HEK293 (cell line): Measurements from ENCODE around the genes SLC2A3, CLEC4D, MFAP5, RIMKLB and PZP.

DNA sequence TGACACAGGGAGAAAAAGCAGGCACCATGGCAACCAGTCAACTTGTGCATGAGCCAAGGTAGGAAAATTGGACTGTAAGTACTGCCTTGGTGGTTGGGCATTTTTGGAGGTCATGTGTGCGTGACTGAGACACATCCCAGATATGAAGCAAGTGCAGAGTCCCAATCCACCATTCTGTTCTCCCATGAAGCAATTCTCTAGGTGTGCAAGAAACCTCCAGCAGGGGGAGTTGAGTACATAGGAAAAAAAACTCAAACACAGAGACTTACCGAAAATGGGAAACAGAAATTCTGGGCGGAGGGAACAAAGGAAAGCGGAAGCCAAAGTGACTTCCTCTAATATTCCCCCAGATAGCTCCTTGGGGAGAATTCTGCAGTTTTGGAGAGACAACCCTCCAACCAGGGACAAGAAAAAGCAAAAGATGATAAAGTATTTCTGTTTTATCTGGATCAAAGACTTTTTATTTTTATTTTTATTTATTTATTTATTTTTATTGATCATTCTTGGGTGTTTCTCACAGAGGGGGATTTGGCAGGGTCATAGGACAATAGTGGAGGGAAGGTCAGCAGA, 76.9 kb downstream of the APOBEC1 start:
- PRO-cap: no peak
- RRBS, 2 experiments: no CpG with 5 or more reads among the region's 4 CpGs

DNA sequence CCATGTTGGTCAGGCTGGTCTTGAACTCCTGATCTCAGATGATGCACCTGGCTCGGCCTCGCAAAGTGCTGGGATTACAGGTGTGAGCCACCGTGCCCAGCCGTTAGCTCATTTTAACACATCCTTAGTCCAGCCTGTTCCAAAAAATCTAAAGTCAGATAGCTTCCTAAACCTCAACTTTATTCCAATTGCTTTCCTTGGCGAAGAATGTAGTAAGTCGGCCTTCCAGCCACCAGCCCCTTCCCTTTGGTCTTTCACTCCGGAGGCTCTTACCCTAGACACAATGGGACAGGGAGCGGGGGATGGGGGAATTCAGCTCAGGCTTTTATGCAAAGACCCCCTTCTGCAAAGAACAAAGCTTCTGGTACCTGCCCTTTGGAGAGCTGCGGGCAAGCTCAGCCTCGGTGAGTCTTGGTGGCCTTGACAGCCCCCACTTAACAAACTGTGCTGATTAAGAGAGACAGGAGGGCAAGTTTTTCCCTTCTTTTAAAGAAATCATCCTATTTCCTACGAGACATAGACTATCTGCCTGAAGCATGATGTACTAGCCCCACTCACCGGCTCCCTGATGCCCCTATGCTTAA, 1.7 kb upstream of the NANOG start:
- PRO-cap: no peak
- RRBS, 2 experiments: no CpG with 5 or more reads among the region's 12 CpGs

DNA sequence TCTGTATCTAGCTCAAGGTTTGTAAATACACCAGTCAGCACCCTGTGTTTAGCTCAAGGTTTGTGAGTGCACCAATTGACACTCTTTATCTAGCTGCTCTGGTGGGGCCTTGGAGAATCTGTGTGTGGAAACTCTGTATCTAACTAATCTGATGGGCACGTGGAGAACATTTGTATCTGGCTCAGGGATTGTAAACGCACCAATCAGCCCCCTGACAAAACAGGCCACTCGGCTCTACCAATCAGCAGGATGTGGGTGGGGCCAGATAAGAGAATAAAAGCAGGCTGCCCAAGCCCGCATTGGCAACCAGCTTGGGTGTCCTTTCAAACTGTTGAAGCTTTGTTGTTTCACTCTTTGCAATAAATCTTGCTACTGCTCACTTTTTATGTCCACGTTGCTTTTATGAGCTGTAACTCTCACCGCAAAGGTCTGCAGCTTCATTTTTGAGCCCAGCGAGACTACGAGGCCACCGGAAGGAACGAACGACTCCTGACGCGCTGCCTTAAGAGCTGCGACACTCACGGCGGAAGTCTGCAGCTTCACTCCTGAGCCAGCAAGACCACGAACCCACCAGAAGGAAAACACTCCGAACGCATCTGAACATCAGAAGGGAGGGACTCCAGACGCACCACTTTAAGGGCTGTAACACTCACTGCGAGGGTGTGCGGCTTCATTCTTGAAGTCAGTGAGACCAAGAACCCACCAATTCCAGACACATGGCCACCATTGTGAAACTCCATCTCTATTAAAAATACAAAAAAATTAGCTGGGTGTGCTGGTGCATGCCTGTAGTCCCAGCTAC, 9.8 kb downstream of the SLC2A14 start:
- PRO-cap: no peak
- RRBS, 2 experiments: no CpG with 5 or more reads among the region's 22 CpGs

DNA sequence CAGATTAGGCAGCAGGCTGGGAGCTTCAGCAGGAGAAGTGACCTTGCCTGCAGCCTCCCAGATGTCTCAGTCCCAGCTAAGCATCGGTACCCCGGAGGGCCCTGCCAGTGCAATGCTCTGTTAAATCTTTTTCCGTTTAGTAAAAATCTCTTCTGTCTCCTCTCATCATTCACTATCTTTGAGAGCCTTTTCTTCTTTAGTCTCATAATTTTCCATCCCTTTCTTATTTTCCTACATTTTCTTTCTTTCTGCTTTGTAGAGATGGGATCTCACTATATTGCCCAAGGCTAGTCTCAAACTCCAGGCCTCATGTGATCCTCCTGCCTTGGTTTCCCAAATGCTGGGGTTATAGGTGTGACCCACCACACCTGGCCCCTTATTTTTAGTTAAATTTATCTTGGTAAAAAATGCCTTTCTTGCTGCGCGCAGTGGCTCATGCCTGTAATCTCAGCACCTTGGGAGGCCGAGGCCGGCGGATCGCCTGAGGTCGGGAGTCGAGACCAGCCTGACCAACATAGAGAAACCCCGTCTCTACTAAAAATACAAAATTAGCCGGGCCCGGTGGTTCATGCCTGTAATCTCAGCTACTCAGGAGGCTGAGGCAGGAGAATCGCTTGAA, 1.1 kb downstream of the SLC2A3 start:
- PRO-cap: no peak
- RRBS, 2 experiments: no CpG with 5 or more reads among the region's 15 CpGs

GRCh38 chr12:7935822-7936558, at the start of gene SLC2A3:
SLC2A3 (minus strand) TSS chr12:7936187.
- PRO-cap: unidirectional peak, minus-strand start at chr12:7936169
- RRBS, 2 experiments: no CpG with 5 or more reads among the region's 12 CpGs

DNA sequence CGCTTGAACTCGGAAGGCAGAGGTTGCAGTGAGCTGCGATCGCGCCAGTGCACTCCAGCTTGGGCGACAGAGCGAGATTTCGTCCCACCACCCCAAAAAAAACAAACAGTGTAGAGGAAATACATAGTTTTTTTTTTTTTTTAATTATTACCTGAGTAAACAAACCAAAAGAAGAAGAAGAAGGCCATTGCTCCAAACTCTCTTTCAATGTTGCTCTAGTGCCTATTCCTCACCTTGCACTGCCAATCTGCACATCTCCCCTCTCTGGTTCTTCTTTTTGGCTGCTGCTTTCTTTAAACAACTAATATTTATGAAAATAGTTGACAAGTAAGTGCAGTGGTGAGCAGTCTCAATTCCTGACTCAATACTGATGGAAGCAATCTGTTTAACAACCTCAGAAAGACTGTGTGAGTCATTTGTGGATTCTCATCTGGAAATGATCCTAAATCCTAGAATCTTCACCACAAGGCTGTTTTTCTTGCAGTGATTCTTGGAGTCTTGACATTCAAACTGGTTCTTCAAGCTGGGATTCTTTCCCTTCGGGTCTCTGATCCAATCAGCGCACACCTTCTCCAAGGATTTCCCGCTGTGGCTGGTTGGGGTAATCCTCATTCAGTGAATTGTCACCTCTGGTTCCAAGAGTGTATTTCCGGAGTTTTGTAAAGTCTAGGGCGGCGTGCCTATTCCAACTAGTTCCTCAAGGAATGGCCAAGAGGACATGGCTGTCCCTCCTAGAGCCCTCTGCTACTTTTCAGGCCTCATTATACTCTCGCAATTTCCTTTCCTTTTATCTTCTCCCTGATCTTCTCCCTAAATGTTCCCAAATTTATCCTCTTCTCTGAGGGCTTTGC, 37.9 kb upstream of the FOXJ2 start:
- PRO-cap: no peak
- RRBS, 2 experiments: no CpG with 5 or more reads among the region's 15 CpGs

DNA sequence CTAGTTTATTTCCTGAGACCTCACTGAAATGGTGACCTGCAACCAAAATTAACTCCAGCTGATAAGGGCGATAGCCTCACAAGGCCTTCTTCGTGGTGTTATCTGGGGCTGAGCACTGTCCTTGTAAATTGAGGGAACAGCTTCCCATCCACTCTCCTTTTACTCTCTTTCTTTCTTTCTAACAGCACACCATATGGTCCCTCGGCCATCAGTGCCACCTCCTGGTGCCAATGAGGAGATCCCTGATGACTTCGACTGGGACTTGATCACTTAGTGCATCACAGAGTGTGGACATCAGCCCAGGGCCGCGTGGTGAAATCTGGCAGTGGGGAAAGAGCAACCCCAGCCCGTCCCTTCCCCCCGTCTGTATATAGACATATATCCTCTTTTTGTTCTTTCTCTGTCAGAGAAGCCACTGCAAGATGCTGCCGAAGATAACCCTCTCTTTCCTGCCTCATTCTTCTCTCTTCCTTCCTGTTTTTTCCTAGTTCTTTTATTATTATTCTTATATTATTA, 13.5 kb downstream of the C3AR1 start:
- PRO-cap: no peak
- RRBS, 2 experiments: no CpG with 5 or more reads among the region's 9 CpGs

DNA sequence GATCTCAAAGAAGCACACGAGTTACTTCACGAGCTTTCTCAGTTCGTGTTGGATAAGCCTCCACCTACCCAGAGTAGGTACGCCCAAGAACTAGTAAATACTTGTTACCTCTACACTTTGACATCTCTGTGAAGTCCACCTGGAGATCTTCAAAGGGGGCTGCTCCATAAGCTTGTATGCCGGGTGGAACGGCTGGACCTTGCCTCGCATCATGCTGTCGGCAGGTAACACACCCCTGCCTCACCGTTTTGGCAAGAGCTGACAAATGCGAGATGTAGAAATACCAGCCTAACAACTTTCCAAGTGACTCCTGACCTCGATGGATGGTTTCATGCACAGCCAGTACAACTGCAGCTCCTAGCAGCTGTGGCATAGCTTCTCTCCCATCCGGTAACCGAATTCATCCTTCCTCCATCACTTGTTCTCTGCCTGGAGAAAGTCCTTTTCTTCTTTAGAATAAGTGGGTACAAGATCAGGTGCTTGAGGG, 58.2 kb upstream of the FAM90A1 start:
- PRO-cap: no peak
- RRBS, 2 experiments: no CpG with 5 or more reads among the region's 13 CpGs

DNA sequence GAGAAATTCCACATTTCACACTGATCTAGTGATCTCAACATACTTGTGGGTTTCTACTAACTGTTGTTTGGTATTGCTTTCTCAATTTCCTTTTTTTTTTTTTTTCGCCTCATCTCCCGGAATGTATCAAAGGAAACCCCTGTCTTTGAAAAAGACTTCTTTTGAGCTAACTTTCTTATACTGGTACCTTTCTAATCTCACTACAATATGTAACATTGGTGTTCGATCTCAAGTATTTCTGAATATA, at the start of gene CLEC4D:
Gene CLEC4D, plus strand, starts transcription at position 107 of the 247 bp plus-strand sequence.
- PRO-cap: no peak
- RRBS, 2 experiments: no CpG with 5 or more reads among the region's 3 CpGs

DNA sequence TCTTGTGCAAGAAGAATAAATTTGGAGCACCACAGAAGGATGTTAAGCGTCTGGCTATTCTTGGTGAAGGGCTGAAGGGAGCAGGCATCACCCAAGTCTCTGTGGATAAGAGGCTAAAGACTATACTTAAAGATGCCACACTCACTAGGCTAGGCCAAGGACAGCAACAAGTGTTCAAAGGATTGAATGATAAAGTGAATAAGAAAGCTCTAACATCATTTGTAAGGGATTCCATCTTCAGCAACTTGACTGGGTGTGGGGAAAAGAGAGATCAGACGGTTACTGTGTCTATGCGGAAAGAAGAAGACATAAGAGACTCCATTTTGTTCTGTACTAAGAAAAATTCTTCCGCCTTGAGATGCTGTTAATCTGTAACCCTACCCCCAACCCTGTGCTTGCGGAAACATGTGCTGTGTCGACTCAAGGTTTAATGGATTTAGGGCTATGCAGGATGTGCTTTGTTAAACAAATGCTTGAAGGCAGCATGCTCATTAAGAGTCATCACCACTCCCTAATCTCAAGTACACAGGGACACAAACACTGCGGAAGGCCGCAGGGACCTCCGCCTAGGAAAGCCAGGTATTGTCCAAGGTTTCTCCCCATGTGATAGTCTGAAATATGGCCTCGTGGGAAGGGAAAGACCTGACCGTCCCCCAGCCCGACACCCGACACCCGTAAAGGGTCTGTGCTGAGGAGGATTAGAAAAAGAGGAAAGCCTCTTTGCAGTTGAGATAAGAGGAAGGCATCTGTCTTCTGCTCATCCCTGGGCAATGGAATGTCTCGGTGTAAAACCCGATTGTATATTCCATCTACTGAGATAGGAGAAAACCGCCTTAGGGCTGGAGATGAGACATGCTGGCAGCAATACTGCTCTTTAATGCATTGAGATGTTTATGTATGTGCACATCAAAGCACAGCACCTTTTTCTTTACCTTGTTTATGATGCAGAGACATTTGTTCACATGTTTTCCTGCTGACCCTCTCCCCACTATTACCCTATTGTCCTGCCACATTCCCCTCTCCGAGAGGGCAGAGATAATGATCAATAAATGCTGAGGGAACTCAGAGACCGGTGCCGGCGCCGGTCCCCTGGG, 23.1 kb upstream of the AICDA start:
- PRO-cap: no peak
- RRBS, 2 experiments: no CpG with 5 or more reads among the region's 22 CpGs

DNA sequence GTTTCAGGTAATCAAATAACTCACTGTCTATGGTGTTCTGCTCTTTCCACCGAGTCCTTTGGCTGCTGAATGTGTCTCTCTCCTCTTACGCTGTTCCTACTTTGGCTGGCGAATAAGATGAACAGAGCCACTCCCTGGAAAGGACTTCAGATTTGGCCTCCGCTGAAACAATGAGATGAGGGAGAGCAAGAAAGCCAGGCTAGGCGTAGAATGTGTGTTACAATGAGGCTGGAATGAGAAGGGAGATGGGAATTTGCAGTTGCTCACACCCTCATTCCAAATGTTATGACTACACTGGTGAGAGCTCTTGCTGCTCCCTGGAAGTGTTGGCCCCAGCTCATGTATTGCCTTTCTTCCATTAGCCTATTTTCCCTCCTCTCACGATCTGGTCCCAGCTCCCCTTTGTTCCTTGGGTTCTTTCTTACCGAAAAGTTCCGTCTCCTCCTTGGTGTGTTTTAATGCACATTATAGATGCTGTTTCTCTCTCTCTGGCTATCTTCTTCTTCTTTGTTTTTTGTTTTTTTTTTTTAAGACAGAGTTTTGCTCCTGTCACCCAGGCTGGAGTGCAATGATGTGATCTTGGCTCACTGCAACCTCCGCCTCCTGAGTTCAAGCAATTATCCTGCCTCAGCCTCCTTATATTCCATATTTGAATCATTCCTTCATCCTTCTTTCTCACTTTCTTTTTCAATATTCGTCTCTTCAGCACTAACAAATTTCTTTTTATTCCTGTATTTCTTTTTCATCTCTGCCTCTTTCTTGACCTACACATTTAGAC, at the start of gene MFAP5:
Gene MFAP5, minus strand, starts transcription at position 224 of the 778 bp plus-strand sequence.
- PRO-cap: no peak
- RRBS, 2 experiments: no CpG with 5 or more reads among the region's 10 CpGs

DNA sequence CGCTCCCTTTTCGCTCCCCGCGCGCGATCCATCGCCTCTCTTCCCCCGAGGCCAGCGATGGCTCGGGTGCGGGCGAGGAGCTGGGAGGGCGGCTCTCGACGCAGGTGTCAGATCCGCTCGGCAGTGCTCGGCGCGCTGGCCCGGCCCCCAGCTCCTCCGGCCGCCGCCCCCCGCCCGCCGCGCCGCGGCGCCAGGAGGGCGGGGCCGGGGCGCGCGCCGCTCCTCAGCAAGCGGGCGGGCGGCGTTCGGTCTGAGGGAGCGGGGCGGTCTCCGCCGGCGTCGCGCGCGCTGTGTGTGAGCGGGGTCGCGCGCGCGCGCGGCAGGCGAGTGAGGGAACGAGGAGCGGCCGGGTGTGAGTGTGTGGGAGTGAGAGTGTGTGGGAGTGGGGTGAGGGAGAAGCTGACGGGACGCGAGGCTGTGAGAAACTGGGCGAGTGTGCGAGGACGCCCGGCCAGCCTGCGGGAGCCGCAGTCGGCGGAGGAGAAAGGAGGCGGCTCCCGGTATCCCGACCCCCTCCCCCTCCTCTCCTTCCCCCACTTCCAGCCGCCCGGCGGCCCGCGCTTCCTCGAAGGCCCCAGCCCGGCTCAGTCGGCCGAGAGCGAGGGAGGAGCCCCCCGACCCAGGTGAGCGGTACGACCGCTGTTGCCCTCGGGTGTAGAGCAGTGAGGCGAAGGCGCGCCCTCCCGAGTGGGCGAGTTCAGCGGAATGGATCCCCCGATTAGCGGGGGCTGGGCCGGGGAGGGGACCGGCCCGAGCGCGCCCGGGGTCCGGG, at the start of gene RIMKLB:
Gene RIMKLB, plus strand, starts transcription at position 317 of the 772 bp plus-strand sequence.
- PRO-cap: bidirectional peak, plus-strand start at position 295 of the sequence, minus-strand start at position 70 of the sequence
- RRBS, 2 experiments: 1% methylated on average over 49 of the region's 107 CpGs

GRCh38 chr12:8925207-8925961, 11.1 kb downstream of the PHC1 start:
- PRO-cap: no peak
- RRBS, 2 experiments: no CpG with 5 or more reads among the region's 8 CpGs

DNA sequence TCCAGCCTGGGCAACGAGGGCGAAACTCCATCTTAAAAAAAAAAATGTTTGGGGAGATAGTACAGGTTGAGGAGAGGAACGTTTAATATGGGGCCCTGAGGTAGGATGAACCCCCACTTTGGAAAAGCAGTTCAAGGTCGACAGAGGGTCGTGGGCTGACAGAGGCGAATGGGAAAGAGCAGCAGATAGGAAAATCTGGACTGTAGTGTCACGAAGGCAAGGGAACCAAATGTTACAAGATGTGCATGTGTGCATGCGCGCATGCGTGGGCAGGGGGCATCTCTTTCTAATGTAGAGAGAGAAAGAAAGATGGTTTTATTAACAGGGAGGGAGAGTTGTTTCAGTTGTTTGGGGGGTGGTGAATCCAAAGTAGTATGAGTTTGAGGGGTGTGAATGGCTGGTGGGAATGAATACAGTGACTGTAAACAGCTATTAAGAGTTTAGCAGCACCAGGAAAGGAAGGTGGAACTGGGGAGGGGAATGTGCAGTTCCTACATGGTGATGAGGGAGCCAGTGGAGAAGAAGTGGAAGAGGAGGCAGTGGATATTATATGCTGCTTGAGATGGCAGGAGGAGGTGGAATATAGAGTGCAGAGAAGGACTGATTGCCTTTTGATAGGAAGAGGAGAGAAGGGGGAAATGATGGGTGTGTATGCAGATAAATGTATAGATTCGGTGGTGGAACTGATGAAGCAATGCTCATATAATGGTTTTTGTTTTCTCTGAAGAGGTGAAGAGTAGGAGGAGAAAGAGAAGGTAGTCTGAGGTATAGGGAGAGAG, 12.8 kb downstream of the PHC1 start:
- PRO-cap: no peak
- RRBS, 2 experiments: no CpG with 5 or more reads among the region's 11 CpGs

DNA sequence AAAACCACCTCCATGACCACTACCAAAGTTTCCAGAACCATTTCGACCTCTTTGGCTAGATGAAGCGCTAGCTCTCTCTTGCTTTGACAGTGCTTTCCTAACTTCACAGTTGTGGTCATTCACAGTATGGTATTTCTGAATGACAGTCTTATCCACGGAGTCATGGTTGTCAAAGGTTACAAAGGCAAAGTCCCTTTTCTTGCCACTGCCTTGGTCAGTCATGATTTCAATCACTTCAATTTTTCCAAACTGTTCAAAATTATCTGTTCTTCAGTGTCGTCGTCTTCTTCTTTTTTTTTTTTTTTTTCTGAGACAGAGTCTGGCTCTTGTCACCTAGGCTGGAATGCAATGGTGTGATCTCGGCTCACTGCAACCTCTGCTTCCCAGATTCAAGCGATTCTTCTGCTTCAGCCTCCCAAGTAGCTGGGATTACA, 38.5 kb downstream of the KLRG1 start:
- PRO-cap: no peak
- RRBS, 2 experiments: no CpG with 5 or more reads among the region's 7 CpGs

DNA sequence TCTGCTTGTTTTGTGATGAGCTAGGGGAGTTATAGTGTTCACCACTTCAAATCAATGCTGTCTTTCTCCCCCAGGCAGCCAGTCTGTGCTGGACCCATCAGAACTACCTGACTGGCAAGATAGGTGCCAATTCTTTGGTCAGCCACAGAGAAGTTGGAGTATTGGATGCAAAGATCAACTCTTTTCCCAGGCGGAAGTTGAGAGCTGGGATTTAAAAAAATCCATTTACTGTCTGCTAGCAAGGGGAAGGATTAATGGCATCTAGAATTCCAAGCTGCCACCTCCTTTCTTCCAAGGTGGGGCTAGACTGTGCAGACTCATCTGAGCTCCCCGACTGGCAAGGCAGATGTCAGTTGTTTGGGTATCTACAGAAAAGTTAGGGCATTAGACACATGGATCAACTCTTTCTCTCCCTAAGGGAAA, 31.0 kb upstream of the A2M start:
- PRO-cap: no peak
- RRBS, 2 experiments: no CpG with 5 or more reads among the region's 2 CpGs

- PRO-cap: no peak
- RRBS, 2 experiments: no CpG with 5 or more reads among the region's 5 CpGs
Measured at GRCh38 chr12:9208181-9208656, at the start of gene PZP. PZP (minus strand) TSS chr12:9208395.

- PRO-cap: no peak
- RRBS, 2 experiments: no CpG with 5 or more reads among the region's 5 CpGs
Measured at GRCh38 chr12:9350318-9350945, 142.2 kb upstream of the PZP start.

DNA sequence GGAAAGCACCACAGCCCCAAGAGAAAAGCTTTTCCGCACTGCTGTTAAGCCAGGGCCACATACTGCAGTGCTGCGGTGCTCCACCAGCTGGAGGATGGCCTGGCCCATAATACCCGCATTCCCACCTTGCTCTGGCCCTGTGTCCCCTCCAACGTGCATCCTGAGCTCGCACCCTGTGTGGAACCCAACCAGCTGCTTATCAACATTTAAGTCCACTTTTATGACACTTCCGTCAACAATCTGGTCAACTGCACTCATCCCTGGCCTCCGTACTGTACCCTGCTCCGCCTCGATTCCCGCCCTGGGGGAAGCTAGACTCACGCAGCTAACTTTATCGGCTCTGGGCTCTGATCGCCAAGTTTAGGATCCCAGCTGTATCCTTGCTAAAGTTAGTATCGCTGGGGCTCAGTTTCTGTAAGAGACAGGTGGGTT, 160.4 kb downstream of the KLRB1 start:
- PRO-cap: bidirectional peak, plus-strand start at position 292 of the sequence, minus-strand start at position 202 of the sequence
- RRBS, 2 experiments: no CpG with 5 or more reads among the region's 14 CpGs

- PRO-cap: no peak
- RRBS, 2 experiments: no CpG with 5 or more reads among the region's 22 CpGs
Measured at GRCh38 chr12:9450234-9450584, 157.5 kb downstream of the KLRB1 start.